GM12878 (cell line): Measurements from ENCODE around the genes CCL7, HEATR9, CCL5 and CCL23.

GRCh38 chr17:32927149-32927575, 791 bp upstream of the TMEM98 start:
- RAMPAGE, long total RNA = no peak
- RRBS, 2 experiments = no CpG with 5 or more reads among the region's 7 CpGs
CAGE:
- cytosol, long polyA minus RNA = no peak
- cytosol, long polyA plus RNA = no peak
- long polyA plus RNA = no peak
- nucleolus, long total RNA = no peak
- nucleus, long polyA plus RNA = no peak
- nucleus, long total RNA = no peak

DNA sequence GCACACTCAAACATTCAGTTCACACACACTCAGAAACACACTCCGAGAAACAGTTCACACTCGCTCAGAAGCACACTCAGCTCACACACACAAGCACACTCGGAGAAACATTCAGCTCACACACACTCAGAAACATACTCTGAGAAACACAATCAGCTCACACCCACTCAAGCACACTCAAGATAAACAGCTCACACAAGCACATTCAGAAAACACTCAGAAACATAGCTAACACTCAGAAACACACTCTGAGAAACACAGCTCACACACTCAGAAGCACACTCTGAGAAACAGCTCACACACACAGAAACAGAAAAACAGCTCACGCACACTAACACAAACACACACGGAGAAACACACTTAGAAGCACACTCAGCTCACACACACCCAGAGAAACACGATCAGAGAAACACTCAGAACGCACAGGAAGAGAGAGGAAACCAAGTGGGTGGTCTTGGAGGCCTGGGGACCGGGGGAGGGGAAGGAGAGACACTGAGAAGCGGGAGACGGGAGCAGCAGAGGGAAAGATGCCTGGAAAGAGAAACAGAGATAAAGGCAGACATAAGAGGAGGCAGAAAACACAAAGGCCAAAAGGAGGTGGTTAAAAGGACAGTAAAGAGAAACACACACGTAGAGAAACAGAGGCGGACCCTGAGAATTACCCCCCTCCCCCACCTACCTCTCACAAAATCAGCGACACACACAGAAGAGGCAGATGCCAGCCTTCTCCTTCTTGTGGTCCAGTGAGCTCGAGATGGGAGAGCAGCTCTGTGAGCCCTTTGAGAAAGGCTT, 1.2 kb downstream of the TMEM98 start:
- RAMPAGE, long total RNA = no peak
- RRBS, 2 experiments = no CpG with 5 or more reads among the region's 14 CpGs
CAGE:
- cytosol, long polyA minus RNA = no peak
- cytosol, long polyA plus RNA = no peak
- long polyA plus RNA = no peak
- nucleolus, long total RNA = no peak
- nucleus, long polyA plus RNA = no peak
- nucleus, long total RNA = no peak

DNA sequence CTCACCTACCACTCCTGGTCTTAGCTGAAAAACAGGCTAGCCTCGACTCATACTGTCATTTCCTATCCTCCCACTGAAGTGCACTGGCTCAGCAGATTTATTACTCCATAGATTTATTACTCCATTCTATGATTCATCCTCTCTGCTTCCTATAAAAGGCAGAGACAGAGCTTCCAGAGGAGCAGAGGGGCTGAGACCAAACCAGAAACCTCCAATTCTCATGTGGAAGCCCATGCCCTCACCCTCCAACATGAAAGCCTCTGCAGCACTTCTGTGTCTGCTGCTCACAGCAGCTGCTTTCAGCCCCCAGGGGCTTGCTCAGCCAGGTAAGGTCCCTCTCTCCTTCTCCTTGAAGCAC, at the start of gene CCL7:
CCL7 (plus strand) TSS at position 181 of the 358 bp plus-strand sequence.
- RAMPAGE, long total RNA = no peak
- RRBS, 2 experiments = no CpG with 5 or more reads among the region's 1 CpG
CAGE:
- cytosol, long polyA minus RNA = no peak
- cytosol, long polyA plus RNA = no peak
- long polyA plus RNA = no peak
- nucleolus, long total RNA = no peak
- nucleus, long polyA plus RNA = no peak
- nucleus, long total RNA = no peak

DNA sequence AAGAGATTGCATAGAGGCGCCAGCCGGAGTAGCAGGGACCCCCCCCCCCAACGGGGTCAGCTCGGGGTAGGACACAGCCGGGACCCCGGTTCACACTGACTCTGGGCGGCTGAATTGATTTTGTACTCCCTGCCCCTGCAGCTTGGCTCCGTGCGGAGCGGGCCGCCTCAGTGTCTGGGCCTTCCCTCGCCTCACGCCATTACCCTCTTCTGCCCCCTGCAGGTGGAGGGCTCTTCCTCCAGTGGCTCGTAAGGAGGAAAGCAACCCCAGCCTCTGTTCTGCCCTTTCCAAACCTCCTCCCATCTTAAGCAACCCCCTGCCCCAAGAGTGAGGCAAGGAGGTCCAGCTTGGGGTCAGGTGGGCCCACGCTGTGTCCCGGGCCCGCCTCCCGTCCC, 58.8 kb downstream of the TMEM132E start:
- RAMPAGE, long total RNA = no peak
- RRBS, 2 experiments = 1% methylated on average over 4 to 5 of the region's 18 CpGs
CAGE:
- cytosol, long polyA minus RNA = no peak
- cytosol, long polyA plus RNA = no peak
- long polyA plus RNA = no peak
- nucleolus, long total RNA = no peak
- nucleus, long polyA plus RNA = no peak
- nucleus, long total RNA = no peak

- RAMPAGE, long total RNA = no peak
- RRBS, 2 experiments = no CpG with 5 or more reads among the region's 16 CpGs
CAGE:
- cytosol, long polyA minus RNA = no peak
- cytosol, long polyA plus RNA = no peak
- long polyA plus RNA = no peak
- nucleolus, long total RNA = no peak
- nucleus, long polyA plus RNA = no peak
- nucleus, long total RNA = no peak
These were observed 744 bp downstream of the LIG3 start for GRCh38 chr17:34981076-34981435.

DNA sequence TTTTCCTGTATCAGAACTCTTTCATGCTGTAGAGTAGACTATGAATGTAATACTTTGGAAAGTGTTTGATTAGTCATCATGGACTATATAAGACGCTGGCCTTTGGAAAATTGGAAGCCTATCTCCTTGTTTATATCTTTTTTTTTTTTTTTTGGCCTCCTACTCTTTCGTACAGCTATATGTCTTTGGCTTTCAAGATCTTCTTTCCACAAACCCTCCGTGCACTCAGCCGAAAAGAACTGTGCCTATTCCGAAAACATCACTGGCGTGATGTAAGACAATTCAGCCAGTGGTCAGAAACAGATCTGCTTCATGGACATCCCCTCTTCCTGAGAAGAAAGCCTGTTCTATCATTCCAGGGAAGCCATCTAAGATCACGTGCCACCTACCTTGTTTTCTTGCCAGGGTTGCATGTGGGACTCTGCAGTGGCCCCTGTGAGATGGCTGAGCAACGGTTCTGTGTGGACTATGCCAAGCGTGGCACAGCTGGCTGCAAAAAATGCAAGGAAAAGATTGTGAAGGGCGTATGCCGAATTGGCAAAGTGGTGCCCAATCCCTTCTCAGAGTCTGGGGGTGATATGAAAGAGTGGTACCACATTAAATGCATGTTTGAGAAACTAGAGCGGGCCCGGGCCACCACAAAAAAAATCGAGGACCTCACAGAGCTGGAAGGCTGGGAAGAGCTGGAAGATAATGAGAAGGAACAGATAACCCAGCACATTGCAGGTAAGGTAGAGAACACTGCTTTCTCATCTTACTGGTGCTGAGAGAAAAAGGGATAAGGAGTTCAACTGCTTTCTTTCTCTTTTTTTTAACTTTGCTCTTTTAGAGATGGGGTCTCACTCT, 2.7 kb downstream of the LIG3 start:
- RAMPAGE, long total RNA = no peak
- RRBS, 2 experiments = no CpG with 5 or more reads among the region's 14 CpGs
CAGE:
- cytosol, long polyA minus RNA = no peak
- cytosol, long polyA plus RNA = no peak
- long polyA plus RNA = no peak
- nucleolus, long total RNA = no peak
- nucleus, long polyA plus RNA = no peak
- nucleus, long total RNA = no peak

- RAMPAGE, long total RNA = no peak
- RRBS, 2 experiments = no CpG with 5 or more reads among the region's 8 CpGs
CAGE:
- cytosol, long polyA minus RNA = no peak
- cytosol, long polyA plus RNA = no peak
- long polyA plus RNA = no peak
- nucleolus, long total RNA = no peak
- nucleus, long polyA plus RNA = no peak
- nucleus, long total RNA = no peak
These were observed 6.1 kb downstream of the SLC35G3 start for GRCh38 chr17:35187924-35188690.

DNA sequence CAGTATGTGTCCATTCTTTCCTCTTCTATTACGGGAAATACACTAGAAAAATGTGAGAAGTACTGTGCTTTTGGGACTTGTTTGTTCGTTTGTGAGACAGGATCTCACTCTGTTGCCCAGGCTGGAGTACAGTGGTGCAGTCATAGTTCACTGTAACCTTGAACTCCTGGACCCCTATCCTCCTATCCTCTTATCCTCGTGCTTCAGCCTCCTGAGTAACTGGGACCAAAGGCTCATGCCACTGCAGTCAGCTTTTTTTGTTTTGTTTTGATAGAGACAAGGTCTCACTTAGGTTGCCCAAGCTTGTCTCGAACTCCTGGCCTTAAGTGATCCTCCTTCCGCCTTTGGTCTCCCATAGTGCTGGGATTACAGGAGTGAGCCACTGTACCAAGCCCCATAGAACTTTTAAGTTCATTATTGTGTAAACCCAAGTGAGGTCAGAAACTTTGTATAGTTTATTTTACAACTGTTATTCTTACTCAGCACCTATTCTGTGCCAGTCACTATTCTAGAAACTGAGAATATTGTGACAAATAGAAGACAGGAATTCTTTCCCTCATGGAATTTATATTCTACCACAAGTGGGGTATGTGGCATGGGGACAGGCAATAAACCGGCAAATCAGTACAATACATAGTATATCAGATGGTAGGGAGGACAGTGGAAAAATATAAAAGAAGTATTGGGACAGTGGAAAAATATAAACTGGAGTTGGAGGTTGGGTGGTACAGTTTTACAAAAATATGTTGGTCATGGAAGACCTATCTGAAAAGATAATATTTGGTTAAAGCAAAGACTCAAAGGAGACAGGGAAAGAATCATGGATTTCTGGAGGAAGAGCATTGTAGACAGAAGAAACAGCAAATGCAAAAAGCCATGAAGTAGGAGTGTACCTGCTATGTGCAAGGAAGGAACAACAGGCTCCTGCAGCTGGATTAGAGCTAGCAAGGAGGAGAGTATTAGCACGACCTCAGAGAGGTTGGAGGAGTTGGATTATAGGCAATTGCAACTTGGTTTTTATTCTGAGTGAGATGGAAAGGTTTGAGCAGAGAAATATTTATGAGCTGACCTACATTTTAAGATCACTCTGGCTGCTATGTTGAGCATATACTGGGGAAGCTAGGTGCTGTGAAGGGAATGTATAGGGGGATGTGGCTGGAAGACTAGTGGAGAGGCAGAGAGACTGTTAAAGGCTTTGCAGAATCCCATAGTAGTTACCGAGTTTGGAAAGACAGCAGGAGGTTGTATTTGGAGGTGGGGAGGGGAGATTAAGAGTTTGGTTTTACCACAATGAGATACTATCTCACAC, 29.5 kb upstream of the RASL10B start:
- RAMPAGE, long total RNA = no peak
- RRBS, 2 experiments = no CpG with 5 or more reads among the region's 8 CpGs
CAGE:
- cytosol, long polyA minus RNA = no peak
- cytosol, long polyA plus RNA = no peak
- long polyA plus RNA = no peak
- nucleolus, long total RNA = no peak
- nucleus, long polyA plus RNA = no peak
- nucleus, long total RNA = no peak

DNA sequence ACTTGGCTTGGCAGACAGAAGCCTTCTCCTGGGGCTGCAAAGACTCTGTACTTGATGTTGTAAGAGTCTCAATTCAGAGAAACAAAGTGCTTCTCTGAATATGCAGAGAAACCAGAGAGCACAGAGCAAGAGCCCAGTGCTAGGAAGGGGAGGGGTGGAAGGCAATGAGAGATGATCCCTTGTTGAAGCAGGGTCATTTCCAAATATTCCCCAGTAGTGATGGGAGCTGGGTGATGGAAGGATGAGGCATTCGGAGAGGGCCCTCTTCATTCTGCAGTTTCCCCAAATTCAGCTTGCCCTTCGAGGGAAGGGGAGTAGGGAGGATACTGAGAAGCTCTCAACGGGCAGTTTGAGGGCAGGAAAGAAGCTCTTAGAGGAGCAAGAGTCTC, 2.1 kb downstream of the MMP28 start:
- RAMPAGE, long total RNA = no peak
- RRBS, 2 experiments = no CpG with 5 or more reads among the region's 3 CpGs
CAGE:
- cytosol, long polyA minus RNA = no peak
- cytosol, long polyA plus RNA = no peak
- long polyA plus RNA = no peak
- nucleolus, long total RNA = no peak
- nucleus, long polyA plus RNA = no peak
- nucleus, long total RNA = no peak

- RAMPAGE, long total RNA = no peak
- RRBS, 2 experiments = no CpG with 5 or more reads among the region's 4 CpGs
CAGE:
- cytosol, long polyA minus RNA = no peak
- cytosol, long polyA plus RNA = no peak
- long polyA plus RNA = no peak
- nucleolus, long total RNA = no peak
- nucleus, long polyA plus RNA = no peak
- nucleus, long total RNA = no peak
These were observed 29.1 kb downstream of the TAF15 start for GRCh38 chr17:35838319-35838827.

GRCh38 chr17:35868733-35869038, at the start of gene HEATR9:
Gene HEATR9, minus strand, starts transcription at chr17:35868891.
- RAMPAGE, long total RNA = no peak
- RRBS, 2 experiments = no CpG with 5 or more reads among the region's 3 CpGs
CAGE:
- cytosol, long polyA minus RNA = no peak
- cytosol, long polyA plus RNA = no peak
- long polyA plus RNA = no peak
- nucleolus, long total RNA = no peak
- nucleus, long polyA plus RNA = no peak
- nucleus, long total RNA = no peak

DNA sequence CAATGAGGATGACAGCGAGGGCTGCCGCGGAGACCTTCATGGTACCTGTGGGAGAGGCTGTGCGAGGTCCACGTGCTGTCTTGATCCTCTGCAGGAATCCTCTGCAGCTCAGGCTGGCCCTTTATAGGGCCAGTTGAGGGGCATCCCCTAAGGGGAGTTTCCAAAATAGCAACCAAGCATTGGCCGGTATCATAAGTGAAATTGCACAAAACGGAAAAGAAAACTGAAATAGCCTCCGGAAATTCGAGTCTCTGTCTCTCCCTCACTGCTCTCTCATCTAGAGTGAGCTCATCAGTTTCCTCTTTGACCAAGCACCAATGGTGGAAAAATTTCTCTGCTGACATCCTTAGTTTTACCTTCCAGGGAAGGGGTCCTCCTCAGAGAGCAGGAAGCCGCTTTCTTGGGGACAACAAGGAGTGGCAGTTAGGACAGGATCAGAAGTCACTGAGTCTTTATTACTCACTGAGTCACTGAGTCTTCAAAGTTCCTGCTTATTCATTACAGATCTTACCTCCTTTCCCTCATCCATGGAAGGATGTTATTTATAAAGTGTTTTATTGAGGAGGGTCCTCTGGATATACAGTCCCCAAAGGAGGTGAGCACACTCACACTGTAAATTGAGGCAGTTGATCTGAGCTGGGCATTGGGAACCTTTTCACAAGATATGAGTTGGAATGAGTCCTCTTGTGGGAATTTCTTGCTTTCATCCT, at the start of gene CCL5:
CCL5 (minus strand) TSS at position 95 of the 710 bp plus-strand sequence.
- RAMPAGE, long total RNA = start-site peak on the minus strand centred at position 96 of the sequence, 10 bp wide, 1,457 and 3,482 reads in 2 replicates
- RRBS, 2 experiments = no CpG with 5 or more reads among the region's 10 CpGs
CAGE:
- cytosol, long polyA minus RNA = start-site peak on the minus strand centred at position 90 of the sequence, 8 bp wide, 143 reads
- cytosol, long polyA plus RNA = start-site peak on the minus strand centred at position 148 of the sequence, 173 bp wide, 1,975 and 1,245 reads in 2 replicates
- long polyA plus RNA = start-site peak on the minus strand centred at position 78 of the sequence, 37 bp wide, 1,511 and 1,401 reads in 2 replicates
- nucleolus, long total RNA = start-site peak on the minus strand centred at position 93 of the sequence, 8 bp wide, 274 reads
- nucleus, long polyA plus RNA = start-site peak on the minus strand centred at position 93 of the sequence, 8 bp wide, 223 and 220 reads in 2 replicates
- nucleus, long total RNA = no peak

GRCh38 chr17:35889182-35889707, 9.1 kb upstream of the CCL5 start:
- RAMPAGE, long total RNA = no peak
- RRBS, 2 experiments = no CpG with 5 or more reads among the region's 4 CpGs
CAGE:
- cytosol, long polyA minus RNA = no peak
- cytosol, long polyA plus RNA = no peak
- long polyA plus RNA = no peak
- nucleolus, long total RNA = no peak
- nucleus, long polyA plus RNA = no peak
- nucleus, long total RNA = no peak

- RAMPAGE, long total RNA = no peak
- RRBS, 2 experiments = no CpG with 5 or more reads among the region's 4 CpGs
CAGE:
- cytosol, long polyA minus RNA = no peak
- cytosol, long polyA plus RNA = no peak
- long polyA plus RNA = no peak
- nucleolus, long total RNA = no peak
- nucleus, long polyA plus RNA = no peak
- nucleus, long total RNA = no peak
These were observed 20.2 kb upstream of the CCL5 start for GRCh38 chr17:35900337-35900765.

DNA sequence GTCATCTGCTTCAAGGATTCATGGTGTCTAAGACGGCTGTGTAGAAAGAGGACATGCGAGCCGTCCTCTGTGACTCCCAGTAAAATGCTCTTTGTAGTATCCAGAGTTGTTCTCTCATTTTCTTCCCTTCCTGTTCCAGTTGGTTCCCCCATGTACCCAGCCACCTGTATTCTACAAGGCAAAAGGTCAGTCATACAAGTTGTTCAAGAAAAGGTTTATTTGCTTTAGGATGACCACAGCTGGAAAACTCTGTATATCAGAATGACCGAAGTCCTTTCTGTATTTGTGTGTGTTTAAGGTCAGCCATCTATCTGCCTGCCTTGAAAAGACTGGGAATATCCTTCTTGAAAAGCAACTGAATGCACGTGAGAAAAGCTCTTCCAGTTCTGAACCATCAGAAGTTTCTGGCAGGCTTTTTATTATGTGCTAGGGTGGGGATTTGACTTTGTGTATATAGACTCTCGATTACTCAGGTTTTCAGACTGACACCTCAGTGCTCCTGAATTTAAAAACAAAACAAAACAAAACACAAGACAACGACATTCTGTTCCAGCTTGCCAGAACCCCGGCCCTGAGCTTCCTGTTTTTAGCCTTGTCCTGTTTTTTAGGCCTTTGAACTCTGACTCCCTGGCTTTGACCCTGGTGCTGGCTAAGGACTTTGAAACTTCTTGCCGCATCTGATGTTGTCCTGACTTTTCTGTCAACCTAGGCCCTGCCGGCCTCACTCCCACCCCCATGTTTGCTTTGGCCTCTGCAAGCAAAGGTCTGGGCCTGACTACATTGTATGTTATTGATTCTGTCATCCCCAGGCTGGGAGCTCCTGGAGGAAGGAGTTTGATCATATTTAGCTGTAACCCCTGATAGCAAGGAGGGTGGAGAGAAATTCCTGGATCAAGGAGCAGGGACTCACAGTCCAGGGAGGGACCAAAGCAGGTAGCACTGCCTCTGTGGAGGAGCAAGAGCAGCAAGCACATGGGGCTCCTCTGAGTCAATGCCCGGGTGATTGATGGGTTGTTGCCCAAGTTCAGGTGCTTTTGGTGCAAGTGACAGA, 8.1 kb downstream of the CCL16 start:
- RAMPAGE, long total RNA = no peak
- RRBS, 2 experiments = no CpG with 5 or more reads among the region's 11 CpGs
CAGE:
- cytosol, long polyA minus RNA = no peak
- cytosol, long polyA plus RNA = no peak
- long polyA plus RNA = no peak
- nucleolus, long total RNA = no peak
- nucleus, long polyA plus RNA = no peak
- nucleus, long total RNA = no peak

DNA sequence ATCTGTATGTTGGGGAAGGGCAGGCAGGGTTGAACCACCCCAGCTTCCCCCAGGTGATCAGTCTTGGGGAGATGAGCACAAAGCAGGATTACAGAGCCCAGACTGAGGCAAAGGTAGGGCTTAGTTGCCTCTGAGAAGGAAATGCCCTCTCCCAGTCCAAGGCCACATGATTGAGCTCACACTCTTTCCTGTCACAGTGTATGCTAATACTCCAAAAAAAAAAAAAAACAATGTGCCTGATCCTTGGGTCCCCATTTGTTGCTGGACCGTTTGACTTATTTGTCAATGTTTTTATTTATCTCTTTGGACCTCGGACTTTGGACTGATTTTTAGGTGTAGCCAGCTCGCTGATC, 505 bp upstream of the CCL16 start:
- RAMPAGE, long total RNA = no peak
- RRBS, 2 experiments = no CpG with 5 or more reads among the region's 3 CpGs
CAGE:
- cytosol, long polyA minus RNA = no peak
- cytosol, long polyA plus RNA = no peak
- long polyA plus RNA = no peak
- nucleolus, long total RNA = no peak
- nucleus, long polyA plus RNA = no peak
- nucleus, long total RNA = no peak

- RAMPAGE, long total RNA = no peak
- RRBS, 2 experiments = no CpG with 5 or more reads among the region's 7 CpGs
CAGE:
- cytosol, long polyA minus RNA = no peak
- cytosol, long polyA plus RNA = start-site peak on the minus strand at chr17:36017956-36017972, 19 and 12 reads in 2 replicates
- long polyA plus RNA = start-site peak on the minus strand at chr17:36017956-36018025, 28 and 16 reads in 2 replicates
- nucleolus, long total RNA = no peak
- nucleus, long polyA plus RNA = no peak
- nucleus, long total RNA = no peak
These were observed at the start of gene CCL23 for GRCh38 chr17:36017697-36018337. Gene CCL23, minus strand, starts transcription at chr17:36017972.

- RAMPAGE, long total RNA = no peak
- RRBS, 2 experiments = no CpG with 5 or more reads among the region's 8 CpGs
CAGE:
- cytosol, long polyA minus RNA = no peak
- cytosol, long polyA plus RNA = no peak
- long polyA plus RNA = no peak
- nucleolus, long total RNA = start-site peak on the plus strand at chr17:36127618-36127625, 12 reads
- nucleus, long polyA plus RNA = no peak
- nucleus, long total RNA = no peak
These were observed 23.7 kb downstream of the CCL4 start for GRCh38 chr17:36127153-36127881.

DNA sequence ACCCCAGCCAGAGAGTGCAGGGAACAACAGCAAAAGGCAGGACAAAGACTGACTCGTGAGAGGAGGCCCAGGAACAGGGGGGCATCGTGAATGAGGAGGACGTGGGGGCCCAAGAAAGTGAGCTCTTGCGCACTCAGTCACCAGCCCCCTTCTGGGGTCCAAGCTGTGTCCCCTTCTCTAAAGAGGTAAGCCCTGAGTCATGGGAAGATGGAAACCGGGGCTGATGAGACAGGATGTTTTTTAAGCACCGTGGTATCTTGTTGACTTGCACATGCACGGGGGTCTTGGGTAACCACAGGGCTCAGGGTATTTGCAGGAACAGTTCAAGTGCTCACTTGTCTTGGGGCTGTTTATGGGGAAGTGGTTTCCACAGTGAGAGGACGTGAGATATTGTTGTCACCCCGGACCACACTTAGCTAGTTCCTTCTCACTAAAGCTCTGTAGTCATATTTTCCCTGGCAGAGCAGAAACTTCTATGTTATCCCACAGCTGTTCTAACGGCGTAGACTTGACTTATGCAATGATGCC, 7.7 kb downstream of the CCL3L3 start:
- RAMPAGE, long total RNA = no peak
- RRBS, 2 experiments = no CpG with 5 or more reads among the region's 11 CpGs
CAGE:
- cytosol, long polyA minus RNA = no peak
- cytosol, long polyA plus RNA = no peak
- long polyA plus RNA = no peak
- nucleolus, long total RNA = no peak
- nucleus, long polyA plus RNA = no peak
- nucleus, long total RNA = no peak

GRCh38 chr17:36535315-36535987, 664 bp downstream of the PIGW start:
- RAMPAGE, long total RNA = start-site peak on the plus strand at chr17:36535510-36535555, 43 and 62 reads in 2 replicates
- RRBS, 2 experiments = no CpG with 5 or more reads among the region's 49 CpGs
CAGE:
- cytosol, long polyA minus RNA = no peak
- cytosol, long polyA plus RNA = start-site peak on the plus strand at chr17:36535489-36535546, 50 and 45 reads in 2 replicates
- long polyA plus RNA = start-site peak on the plus strand at chr17:36535476-36535593, 34 and 41 reads in 2 replicates
- nucleolus, long total RNA = start-site peak on the plus strand at chr17:36535476-36535590, 19 reads
- nucleus, long polyA plus RNA = no peak
- nucleus, long total RNA = no peak